HL-60 (cell line): ENCODE results near the gene SMO.

DNA sequence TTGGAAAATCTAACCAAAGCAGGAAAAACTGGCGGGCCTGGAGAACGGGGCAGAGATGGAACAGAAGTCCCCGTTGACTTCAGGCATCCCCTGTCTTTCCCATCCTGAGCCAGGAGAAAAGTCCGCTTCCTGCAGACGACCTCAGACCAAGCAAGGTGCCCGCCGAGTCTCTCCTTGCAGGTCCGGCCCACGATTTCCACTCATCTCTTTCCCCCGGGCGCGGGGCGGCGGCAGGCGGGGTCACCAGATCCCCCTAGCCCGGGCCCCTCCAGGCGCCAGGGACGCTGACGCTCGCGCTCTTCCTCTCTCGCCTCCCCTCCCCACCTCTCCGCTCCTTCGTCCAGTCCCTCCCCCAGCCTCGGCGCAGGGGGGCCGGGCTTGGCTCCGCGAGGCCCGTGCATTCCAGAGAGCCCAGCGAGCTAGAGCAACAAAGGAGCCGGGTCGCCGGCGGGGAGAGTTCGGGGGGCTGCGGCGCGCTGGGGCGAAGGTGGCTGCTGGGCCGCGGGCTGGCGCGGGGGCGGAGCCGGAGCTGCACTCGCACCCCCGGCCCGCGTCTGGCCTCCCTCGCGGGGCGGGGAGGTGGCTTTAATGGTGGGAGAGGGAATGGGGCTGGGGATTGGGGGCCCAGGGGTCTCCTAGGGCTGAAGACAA is at the start of gene SMO:
SMO (plus strand) TSS at position 400 of the 651 bp plus-strand sequence.
- RRBS: 11% methylated on average over 31 of the region's 53 CpGs

DNA sequence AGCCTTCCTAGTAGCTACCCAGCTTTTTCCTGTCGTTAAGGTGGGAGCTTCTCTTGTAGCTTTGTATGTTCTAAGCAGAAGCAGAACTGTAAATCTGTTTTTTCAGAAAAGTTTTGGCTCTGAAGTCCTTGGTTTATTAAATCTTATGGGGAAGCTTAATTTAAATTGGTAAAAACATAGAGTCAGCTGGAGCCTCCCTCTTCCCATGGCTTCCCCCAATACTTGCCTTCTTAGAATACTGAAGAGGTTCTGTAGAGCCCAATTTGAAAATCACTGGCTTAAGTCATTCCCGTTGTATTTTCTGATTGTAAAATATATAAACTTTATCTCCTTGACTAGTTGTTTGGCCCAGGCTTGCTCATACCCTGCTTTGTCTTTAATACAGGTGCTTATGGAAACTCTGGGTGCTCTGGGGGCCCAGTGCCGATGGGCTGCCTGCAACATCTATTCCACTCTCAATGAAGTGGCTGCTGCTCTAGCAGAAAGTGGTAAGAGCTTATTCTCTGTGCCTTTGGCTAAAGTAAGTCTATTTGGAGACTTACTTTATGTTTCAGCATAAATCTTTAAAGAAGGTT is 37.3 kb upstream of the STRIP2 start:
- RRBS: no CpG with 5 or more reads among the region's 3 CpGs

DNA sequence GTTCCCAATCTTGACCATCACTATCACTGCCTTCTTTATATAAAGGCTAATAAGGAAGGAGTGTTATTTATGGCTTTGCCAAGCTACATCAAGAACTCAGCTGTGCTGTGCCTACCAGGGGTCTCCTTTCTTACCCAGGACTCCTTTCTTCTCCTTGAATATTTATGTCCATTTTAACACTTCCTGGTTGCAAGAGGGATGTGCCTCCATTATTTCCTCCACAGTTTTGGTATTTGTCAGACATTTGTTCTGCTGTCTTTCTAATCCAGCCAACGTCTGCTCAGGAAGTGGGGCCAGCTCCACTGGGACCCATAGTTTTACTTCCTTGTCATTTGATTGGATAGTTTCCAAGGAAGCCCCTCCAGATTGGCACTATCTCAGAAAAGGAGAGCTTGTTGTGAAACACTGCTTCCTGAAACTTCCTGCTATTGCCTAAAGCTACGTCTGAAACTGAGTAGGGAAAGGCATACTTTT is 6.7 kb upstream of the STRIP2 start:
- RRBS: no CpG with 5 or more reads among the region's 2 CpGs

GRCh38 chr7:129554068-129554547 is 51.8 kb downstream of the SMKR1 start:
- RRBS: no CpG with 5 or more reads among the region's 14 CpGs

DNA sequence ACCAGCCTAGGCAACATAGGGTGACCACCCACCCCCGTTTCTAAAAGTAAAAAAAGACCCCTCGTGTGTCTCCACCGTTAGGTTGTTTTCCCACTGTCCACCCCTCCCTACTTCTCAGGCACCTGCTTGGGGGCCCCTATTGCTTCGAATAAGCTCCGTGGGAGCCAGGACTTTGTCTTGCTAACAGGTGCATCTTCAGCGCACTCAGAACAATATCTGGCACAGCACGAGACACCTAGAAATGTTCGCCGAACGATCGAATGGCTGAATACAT is 636 bp upstream of the NRF1 start:
- RRBS: no CpG with 5 or more reads among the region's 11 CpGs

GRCh38 chr7:129731026-129731584 is 119.6 kb downstream of the NRF1 start:
- RRBS: no CpG with 5 or more reads among the region's 10 CpGs

GRCh38 chr7:129832066-129833224 is 120.3 kb downstream of the UBE2H start:
- RRBS: no CpG with 5 or more reads among the region's 11 CpGs

DNA sequence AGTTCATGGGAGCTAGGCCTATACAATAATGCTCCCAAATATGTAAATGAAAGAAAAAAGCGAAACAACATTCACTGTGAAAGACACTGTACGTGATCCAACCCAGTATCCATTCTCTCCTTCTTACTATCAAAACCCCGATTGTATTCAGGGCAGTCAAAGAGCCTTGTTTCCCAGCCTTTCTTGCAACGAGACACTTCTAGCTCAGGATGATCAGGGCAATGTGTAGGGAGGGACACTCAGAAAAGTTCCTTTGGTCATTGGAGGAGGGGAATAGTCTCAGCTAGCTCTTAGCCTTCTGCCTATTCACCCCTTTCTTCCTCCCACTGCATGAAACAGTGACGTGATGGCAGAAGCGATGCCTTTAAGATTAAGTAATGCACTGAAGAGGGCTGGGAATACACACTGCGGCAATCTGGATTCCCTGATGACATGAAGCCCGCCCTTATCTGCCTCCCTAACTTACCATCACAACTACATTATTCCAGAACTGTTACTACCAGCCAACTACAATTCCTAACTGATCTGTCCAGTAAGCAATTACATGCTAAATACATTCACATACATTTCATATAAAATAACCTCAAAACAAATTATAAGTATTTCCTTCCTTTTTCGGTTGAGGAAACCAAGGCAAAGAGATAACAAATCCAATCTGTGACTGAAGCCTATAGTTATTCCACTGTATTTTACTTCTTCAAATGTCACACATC is 27.2 kb downstream of the UBE2H start:
- RRBS: no CpG with 5 or more reads among the region's 9 CpGs

DNA sequence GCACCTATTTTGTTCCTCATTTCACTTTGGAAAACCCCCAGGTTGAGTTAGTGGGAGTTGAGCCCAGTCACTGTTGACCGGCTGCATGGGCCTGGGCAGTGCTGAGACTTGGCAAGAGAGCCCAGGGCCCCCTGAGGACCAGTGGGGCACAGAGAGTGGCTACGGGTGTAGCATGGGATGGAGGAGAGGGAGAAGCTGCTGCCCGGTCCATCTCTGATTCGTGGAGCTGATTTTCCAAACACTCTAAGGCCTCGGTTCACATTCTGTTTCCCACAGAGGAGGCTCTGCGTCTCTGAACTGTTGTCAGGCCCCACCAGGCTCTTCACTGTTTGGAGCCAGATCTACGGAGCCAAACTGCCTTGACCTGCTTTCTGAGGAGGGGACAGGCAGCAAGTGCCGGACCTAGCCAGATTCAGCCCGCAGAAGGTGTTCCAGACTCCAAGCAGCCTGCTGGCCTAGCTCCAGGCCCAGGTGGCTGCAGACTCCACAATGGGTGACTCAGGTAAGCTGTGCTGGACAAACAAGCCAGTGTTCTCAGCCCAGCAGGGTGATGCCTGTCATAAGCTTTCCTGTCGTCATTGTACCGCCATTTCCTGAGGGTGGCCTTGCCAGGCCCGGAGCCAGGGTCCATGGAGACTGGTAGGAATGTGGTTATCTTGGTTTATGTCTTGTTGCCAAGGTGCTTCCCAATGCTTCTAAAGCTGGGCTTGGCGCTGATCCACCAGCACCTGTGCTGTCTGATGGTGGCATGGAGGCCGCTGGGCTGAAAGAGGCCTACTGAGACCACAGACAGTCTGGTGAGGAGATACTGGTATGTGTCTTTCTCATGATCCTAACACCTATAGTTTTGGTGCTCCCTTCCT is 42.3 kb downstream of the ZC3HC1 start:
- RRBS: no CpG with 5 or more reads among the region's 14 CpGs

- RRBS: no CpG with 5 or more reads among the region's 12 CpGs
These were observed 8.6 kb downstream of the CPA2 start for GRCh38 chr7:130275087-130275829.

DNA sequence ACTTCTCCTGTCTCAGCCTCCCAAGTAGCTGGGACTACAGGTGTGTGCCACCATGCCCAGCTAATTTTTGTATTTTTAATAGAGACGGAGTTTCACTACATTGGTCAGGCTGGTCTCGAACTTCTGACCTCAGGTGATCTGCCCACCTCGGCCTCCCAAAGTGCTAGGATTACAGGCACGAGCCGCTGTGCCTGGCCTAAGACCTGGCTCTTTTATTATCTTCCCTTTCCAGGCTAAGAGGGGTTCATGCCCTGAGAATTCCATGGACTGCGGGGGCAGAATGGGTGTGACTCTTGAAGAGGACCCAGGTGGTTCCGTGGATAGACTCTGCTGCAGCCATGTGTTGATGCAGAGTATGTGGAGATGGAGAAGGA is 10.4 kb upstream of the CPA4 start:
- RRBS: no CpG with 5 or more reads among the region's 7 CpGs

GRCh38 chr7:130365460-130366317 is 14.6 kb upstream of the CPA1 start:
- RRBS: no CpG with 5 or more reads among the region's 15 CpGs

- RRBS: no CpG with 5 or more reads among the region's 25 CpGs
These were observed 4.2 kb downstream of the CPA1 start for GRCh38 chr7:130384042-130385334.

DNA sequence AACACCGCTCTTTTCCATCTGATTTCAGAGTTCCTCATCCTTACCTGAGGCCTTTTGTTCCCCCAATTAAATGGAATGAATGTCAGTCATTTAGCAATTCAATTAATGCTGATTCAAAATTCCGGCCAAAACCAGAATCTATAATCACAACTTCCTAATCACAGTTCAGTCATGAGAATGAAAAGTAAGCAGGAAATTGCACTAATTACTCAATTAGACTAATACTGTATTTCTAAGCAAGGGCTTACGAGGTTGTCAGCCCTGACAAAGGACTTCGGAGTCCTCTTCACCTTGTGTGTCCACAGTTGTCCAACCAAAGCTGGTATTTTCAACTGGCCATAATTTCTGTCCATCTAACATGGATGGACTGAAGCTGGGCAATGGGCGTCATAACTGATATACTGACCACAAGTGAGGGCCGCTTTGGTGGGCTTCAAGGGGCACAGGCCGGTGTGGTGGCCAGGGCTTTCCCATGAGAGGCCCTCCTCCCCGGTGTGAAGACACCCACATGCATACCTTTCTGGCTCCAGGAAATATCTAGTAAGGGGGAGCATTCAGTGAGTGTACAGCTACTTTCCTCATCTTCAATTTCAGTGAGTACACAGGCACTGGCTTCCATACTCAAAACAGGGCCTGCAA is 17.5 kb downstream of the CPA1 start:
- RRBS: no CpG with 5 or more reads among the region's 8 CpGs

- RRBS: no CpG with 5 or more reads among the region's 2 CpGs
These were observed 19.2 kb downstream of the CEP41 start for GRCh38 chr7:130421519-130422041.

GRCh38 chr7:130504791-130505706 is 13.2 kb downstream of the MEST start:
- RRBS: no CpG with 5 or more reads among the region's 9 CpGs

- RRBS: no CpG with 5 or more reads among the region's 4 CpGs
These were observed 15.5 kb downstream of the MEST start for GRCh38 chr7:130507201-130507972.

- RRBS: no CpG with 5 or more reads among the region's 5 CpGs
These were observed 25.9 kb downstream of the MEST start for GRCh38 chr7:130517541-130518346.

- RRBS: no CpG with 5 or more reads among the region's 7 CpGs
These were observed 41.7 kb downstream of the MEST start for GRCh38 chr7:130533289-130534206.

DNA sequence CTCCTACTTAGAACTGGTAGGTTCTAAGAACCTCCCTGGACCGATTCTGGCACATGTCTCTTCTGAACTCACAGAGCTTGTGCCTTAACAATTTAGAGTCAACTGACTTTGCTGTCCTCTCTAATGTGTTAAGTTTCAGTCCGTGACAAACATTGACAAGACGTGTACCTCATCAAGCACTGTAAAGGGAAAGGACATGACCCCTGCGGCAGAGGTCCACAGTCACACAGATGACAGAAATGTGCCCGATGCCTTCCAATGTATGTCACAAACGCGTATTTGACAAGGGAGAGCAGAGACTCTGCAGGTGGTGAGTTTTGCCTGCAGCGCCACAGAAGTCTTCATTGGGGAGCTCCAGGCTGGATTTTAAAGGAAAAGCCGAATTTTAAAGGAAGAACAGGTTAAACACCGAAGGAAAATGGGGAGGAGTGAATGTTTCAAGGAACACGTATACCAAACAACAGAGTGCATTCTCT is 161.1 kb upstream of the KLF14 start:
- RRBS: no CpG with 5 or more reads among the region's 11 CpGs